ENCODE measurements around a stretch of chr1.

- RRBS = no CpG with 5 or more reads among the region's 4 CpGs
These were observed 159.9 kb downstream of the PIK3R3 start for GRCh38 chr1:45972432-45973033.

DNA sequence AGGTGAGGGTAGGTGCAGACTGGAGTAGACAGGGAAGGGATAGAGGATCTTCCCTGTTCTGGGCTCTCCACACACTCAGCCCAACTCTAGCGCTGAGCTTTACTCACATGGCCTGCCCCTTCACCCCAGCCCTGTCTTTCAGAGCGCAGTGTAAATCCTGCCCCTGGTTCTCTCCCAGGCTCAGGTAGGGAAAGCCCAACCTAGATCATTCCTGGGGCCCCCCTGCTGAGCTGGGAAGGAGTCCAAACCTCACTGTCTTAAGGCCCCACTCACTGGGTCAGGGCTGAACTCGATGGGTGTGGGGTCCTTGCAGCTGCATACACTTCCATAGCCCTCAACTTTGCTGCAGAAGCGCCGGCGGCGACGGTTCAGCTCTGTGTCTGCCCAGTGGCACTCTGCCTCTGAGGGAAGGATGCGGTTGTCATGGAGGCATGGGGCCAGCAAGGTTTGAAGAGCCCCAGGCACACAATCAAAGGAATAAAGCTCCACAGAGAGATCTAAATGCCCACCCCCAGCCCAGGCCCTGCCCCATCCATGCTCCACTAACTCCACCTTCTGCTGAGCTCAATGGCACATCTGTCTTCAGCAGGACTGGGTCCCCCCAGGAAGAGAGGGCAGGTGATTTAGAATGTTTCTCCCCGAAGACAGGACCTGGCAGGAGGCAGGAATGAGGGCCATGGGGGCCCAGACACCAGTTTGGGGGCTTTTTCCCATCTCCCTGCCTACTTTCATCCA lies 4.1 kb downstream of the POMGNT1 start:
- RRBS = no CpG with 5 or more reads among the region's 10 CpGs

- RRBS = 1% methylated on average over 35 of the region's 63 CpGs
These were observed 1.5 kb downstream of the LRRC41 start for GRCh38 chr1:46301833-46302487.

GRCh38 chr1:46401589-46402420 lies 7.7 kb downstream of the FAAH start:
- RRBS = no CpG with 5 or more reads among the region's 13 CpGs

- RRBS = no CpG with 5 or more reads among the region's 4 CpGs
These were observed 5.7 kb upstream of the MOB3C start for GRCh38 chr1:46622312-46622680.

GRCh38 chr1:46643041-46643544 lies 25.1 kb downstream of the ATPAF1 start:
- RRBS = no CpG with 5 or more reads among the region's 1 CpG

DNA sequence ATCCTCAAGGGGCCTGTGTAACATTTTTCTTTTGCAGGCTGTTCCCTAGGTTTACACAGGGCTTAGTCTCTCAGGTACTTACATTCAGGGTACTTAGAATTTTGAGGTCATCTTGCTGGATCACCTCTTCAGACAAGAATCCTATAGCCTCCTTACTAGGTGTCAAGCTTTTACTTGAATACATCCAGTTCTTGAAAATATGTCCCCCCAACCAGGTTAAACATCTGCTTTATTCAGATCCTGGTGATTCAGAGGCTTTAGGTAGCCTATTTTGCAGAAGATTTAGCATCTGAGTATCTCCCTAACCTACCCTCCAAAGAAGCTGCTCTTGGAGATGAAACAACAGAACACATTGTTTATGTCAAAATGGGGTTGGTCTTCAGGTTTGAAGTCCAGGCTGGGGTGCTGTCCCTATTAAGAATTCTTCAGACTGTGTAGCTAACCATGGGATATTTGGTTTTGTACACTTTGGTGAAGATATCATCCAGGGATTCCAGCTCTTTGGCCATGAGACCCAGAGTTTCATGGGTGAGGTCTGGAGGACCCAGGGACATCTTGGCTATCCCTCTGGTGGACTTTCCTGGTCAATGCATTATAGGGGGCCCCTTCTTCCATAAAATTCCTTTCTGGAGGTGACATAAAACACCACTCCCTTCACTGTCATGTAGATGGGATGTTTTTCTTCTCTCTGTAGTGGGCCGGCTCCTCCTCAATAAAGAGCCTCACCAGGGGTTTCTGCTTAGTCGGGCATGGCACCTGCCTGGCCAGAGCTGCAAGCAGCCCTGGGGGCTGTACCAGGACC lies 2.4 kb downstream of the ATPAF1 start:
- RRBS = no CpG with 5 or more reads among the region's 2 CpGs

DNA sequence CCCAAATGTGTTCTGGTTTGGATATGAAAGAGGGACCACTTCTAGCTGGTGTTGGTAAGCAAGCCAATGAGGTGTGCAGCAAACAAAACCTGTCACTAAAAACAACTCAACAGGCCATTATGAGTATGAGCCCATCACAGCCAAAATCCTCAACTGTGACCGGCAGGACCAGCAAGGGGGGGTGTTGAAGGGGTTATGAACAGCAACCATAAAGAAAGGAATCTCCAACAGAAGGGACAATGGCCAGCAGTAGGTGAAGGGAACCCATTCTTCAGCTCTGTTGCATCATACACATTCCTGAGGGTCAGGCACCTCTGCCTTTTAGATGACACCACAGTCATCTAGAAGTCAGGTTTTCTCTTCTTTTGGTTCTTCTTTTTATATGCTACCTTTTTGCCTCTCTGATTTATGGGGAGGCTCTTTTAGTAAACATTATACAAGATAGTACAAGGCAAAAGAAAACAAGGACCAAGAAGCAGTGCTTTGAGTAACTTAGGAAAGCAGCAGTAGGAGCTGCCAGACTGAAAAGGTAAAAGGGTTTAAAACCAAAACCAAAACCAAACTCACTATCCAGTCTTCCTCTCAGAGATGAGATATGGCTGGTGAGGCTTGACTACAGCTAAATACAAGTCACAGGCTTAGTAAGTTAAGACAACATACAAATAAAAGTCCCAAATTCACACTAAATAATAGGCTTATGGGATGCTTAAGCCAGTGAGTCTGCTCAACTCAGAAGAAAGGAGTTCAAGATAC lies 3.9 kb downstream of the TEX38 start:
- RRBS = no CpG with 5 or more reads among the region's 1 CpG

DNA sequence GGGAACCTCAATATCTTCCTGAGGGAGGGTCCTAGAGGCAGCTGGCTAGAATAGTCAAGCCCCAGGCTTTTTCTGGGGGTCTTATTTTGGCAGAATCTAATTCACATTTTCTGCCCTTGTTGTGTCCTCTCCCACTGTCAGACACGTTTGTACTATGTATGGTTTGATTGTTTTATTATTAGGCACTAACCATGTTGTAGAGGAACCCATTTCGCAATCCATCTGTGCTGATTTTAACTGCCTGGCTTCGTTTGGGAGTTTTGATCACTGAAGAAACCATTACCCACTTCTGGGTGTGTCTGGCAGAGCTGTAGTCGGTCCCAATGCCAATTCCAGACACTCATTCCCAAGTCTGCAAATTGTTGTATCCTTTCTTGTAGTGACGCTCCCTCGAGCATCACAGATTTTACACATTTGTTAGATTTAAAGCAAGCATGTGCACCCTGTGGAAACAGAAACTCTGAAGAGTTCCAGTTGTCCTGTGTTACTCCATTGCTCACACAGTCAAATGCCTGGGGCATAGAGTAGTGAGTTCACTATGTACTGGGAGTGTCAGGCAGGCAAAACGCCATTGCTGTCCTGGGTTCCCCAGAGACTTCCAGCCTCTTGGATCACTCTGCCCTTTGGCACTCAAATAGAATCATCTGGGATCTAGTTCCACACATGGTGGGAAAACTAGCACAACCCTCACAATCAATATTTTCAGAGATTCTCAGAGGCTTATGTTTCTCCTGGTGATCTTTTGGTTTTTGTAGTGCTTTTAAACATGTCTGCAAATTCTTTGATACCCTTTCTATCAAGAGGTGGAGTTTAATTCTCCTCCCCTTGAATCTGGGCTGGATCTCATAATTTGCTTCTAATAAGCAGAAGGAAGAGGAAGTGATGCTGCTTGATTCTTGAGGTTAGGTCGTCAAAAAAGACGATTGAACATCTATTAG lies 31.1 kb upstream of the EFCAB14 start:
- RRBS = no CpG with 5 or more reads among the region's 9 CpGs

GRCh38 chr1:46799779-46800287 lies 987 bp downstream of the CYP4B1 start:
- RRBS = no CpG with 5 or more reads among the region's 2 CpGs

GRCh38 chr1:46875221-46875736 lies 66.0 kb downstream of the CYP4A11 start:
- RRBS = no CpG with 5 or more reads among the region's 4 CpGs

DNA sequence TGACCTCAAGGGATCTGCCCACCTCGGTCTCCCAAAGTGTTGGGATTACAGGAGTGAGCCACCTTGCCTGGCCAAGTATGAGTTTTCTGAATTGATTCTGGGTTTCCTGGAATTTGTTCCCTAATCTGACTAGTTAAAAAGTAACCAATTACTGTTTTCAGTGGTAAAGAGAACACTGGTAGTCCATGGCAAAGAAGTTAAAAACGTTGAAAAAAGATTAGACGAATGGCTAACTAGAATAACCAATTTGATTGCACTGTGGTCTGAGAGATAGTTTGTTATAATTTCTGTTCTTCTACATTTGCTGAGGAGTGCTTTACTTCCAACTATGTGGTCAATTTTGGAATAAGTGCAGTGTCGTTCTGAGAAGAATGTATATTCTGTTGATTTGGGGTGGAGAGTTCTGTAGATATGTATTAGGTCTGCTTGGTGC lies 21.1 kb upstream of the CYP4A11 start:
- RRBS = no CpG with 5 or more reads among the region's 4 CpGs

DNA sequence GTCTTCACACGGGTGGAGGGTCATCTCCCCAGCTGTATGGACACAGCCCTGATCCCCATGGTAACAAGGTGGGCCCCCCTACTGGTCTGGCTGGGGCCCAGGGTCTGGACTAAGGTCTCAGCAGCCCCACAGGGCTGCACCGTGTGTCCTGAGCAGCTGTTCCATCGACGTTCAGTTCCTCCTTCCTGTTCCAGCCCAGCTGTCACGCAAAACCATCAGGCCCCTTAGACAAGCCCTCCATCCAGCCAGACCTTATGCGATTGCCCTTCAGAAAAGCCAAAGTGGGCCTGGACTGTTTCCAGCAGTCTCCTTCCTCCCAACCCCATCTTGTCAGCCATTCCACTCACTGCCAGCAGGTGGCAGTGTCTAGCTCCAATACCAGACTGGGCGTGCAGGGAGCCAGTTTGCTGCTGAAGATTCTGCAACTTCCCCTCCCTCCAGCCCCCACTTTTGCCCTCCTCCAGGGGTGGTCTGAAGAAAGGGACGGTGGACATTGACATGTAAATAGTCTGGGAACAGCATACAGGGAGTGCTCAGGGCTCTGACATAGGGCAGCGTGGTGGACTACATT lies 3.0 kb upstream of the PDZK1IP1 start:
- RRBS = no CpG with 5 or more reads among the region's 9 CpGs

GRCh38 chr1:47387214-47388206 lies 28.6 kb upstream of the FOXE3 start:
- RRBS = no CpG with 5 or more reads among the region's 6 CpGs

DNA sequence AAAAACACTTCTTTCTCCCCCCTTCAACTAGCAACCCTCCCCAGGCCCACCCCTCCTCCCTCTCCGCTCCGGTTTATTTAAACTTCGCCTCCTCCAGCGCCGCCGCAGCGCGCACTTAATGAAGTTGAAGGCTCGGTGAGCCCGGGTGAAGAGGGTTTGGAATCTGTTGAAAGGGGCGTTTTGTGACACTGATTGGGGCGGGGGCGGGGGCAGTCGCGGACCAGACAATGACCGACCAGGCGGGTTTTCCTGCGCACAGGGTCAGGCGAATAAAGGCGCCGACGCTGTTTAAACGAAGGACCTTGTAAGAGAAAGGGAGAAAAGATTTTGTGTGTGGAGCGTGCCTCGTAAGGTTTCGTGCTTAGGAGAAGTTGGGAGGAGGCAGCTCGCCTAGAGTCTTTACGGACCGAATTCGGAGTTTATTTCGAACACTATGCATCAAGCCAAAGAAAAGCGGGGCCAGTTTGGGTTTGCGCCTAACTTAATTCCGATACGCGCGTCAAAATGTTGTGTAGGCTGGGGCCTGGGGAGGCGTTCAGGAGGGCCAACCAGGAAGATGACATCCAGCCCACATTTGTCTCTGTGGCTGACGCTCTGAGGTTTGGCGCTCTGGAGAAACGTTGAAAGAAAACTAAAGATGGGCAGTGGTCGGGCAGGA lies 6.3 kb downstream of the FOXD2 start:
- RRBS = 29% methylated on average over 9 of the region's 42 CpGs

DNA sequence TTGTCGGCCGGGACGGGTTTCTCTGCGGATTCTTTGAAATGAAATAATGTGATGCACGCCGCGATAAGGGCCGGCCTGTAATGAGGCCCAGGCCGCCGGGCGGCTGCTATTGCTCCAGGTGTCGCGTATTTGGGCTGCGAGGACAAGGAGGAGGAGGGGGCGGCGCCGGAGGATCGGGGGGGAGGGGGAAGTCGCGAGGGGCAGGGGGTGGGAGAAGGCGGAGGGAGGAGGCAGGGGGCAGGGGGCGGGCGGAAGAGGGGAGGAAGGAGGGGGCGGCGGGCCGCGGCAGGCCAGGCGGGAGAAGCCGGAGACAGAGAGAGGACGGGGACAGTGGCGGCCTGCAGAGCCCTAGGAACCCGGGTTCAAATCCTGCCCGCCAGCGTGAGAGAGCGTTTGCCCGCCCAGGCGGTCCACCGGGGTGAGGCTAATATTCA lies 95.6 kb downstream of the FOXD2 start:
- RRBS = 25% methylated on average over 21 of the region's 38 CpGs

GRCh38 chr1:47709904-47710461 lies 272.1 kb downstream of the FOXD2 start:
- RRBS = 6% methylated on average over 21 of the region's 33 CpGs

- RRBS = no CpG with 5 or more reads among the region's 6 CpGs
These were observed 270.2 kb downstream of the TRABD2B start for GRCh38 chr1:47726930-47727366.

GRCh38 chr1:47775033-47775629 lies 222.1 kb downstream of the TRABD2B start:
- RRBS = no CpG with 5 or more reads among the region's 19 CpGs

Measured in HGPS cell (cell line).